SK-N-SH (cell line): ENCODE data around the genes SPINK8 and UCN2.

GRCh38 chr3:47522008-47522600, 8.6 kb upstream of the ELP6 start:
- RRBS = no CpG with 5 or more reads among the region's 8 CpGs
CAGE:
- cytosol, long polyA plus RNA = no peak
- long polyA plus RNA = no peak
- nucleus, long polyA plus RNA = no peak

DNA sequence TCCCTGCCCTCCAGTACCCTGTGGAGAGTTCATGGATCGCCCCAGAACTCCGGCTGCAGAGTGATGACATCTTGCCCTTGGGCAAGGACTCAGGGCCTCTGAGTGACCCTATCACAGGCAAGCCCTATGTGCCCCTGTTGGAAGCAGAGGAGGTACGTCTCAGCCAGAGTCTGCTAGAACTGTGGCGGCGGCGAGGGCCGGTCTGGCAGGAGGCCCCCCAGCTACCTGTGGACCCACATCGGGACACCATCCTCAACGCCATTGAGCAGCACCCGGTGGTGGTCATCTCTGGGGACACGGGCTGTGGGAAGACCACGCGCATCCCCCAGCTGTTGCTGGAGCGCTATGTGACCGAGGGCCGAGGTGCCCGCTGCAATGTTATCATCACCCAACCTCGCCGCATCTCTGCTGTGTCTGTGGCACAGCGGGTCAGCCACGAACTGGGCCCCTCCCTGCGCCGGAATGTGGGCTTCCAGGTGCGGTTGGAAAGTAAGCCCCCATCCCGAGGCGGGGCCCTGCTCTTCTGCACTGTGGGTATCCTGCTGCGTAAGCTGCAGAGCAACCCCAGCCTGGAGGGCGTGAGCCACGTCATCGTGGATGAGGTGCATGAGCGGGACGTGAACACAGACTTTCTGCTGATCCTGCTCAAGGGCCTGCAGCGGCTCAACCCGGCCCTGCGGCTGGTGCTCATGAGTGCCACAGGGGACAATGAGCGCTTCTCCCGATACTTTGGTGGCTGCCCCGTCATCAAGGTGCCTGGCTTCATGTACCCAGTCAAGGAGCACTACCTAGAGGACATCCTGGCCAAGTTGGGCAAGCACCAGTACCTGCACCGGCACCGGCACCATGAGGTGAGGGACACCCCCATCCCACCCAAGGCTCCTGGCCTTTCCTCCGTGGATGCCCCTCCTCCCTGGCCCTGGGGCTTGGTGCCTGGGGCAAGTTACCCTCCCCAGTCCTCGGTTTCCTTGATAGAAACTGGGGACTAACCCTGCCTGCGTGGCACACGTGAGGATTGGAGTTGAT, 43.5 kb downstream of the DHX30 start:
- RRBS = 97% methylated on average over 4 of the region's 44 CpGs
CAGE:
- cytosol, long polyA plus RNA = no peak
- long polyA plus RNA = no peak
- nucleus, long polyA plus RNA = no peak

DNA sequence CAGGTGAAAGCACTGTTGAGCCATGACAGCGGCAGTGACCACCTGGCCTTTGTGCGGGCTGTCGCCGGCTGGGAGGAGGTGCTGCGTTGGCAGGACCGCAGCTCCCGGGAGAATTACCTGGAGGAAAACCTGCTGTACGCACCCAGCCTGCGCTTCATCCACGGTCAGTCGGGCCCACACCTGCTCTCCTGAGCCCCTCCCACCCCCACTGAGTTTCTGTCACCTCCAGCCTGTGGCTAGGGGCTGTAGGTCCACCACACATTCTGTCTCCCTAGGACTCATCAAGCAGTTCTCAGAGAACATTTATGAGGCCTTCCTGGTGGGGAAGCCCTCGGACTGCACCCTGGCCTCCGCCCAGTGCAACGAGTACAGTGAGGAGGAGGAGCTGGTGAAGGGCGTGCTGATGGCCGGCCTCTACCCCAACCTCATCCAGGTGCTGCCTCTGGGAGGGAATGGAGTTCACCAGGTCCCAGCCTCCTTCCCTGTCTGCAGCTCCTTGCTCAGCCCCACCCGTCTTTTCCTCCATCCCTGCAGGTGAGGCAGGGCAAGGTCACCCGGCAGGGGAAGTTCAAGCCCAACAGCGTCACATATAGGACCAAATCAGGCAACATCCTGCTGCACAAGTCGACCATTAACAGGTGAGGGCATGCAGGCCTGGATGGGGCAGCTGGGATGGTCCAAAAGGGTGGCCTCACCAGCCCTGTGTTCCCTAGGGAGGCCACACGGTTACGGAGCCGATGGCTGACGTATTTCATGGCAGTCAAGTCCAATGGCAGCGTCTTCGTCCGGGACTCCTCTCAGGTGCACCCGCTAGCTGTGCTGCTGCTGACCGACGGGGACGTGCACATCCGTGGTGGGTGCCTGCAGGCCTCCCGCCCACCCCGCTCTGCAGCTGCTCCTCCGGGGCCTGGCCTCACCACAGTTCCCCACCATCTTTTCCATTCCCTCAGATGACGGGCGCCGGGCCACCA, 46.3 kb downstream of the DHX30 start:
- RRBS = 94% methylated on average over 12 of the region's 38 CpGs
CAGE:
- cytosol, long polyA plus RNA = no peak
- long polyA plus RNA = no peak
- nucleus, long polyA plus RNA = no peak

GRCh38 chr3:48034065-48034461, 17.8 kb upstream of the MAP4 start:
CAGE:
- cytosol, long polyA plus RNA = no peak
- long polyA plus RNA = no peak
- nucleus, long polyA plus RNA = no peak

DNA sequence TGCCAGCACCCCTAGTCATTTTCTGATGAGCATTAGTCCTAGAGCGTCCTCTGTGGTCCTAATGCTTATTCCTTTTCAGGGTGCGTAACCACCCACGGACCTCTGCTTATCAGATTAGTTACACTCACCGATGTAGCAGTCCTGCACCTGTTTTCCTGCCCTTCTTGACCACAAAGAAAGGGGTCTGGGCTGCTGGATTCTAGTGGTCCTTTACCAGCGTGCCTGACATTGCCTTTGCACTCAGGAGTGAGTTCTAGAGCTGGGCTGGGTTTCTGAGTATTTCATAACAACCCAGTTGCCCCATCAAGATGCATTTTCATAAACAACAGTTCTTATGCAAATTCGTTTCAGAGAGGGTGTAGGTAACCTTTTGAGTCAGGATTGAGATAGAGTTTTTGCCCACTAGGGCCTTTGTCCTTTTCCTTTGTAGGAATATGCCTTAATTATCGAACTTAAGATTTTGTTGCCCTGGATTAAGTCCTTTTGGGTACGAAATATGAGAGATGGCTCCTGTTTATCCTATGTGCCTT, at the start of gene SPINK8:
SPINK8 (minus strand) TSS at position 255 of the 530 bp plus-strand sequence.
- RRBS = no CpG with 5 or more reads among the region's 8 CpGs
CAGE:
- cytosol, long polyA plus RNA = no peak
- long polyA plus RNA = no peak
- nucleus, long polyA plus RNA = no peak

GRCh38 chr3:48428171-48429194, 1.4 kb downstream of the PLXNB1 start:
- RRBS = 0% methylated on average over 1 of the region's 46 CpGs
CAGE:
- cytosol, long polyA plus RNA = no peak
- long polyA plus RNA = no peak
- nucleus, long polyA plus RNA = no peak

DNA sequence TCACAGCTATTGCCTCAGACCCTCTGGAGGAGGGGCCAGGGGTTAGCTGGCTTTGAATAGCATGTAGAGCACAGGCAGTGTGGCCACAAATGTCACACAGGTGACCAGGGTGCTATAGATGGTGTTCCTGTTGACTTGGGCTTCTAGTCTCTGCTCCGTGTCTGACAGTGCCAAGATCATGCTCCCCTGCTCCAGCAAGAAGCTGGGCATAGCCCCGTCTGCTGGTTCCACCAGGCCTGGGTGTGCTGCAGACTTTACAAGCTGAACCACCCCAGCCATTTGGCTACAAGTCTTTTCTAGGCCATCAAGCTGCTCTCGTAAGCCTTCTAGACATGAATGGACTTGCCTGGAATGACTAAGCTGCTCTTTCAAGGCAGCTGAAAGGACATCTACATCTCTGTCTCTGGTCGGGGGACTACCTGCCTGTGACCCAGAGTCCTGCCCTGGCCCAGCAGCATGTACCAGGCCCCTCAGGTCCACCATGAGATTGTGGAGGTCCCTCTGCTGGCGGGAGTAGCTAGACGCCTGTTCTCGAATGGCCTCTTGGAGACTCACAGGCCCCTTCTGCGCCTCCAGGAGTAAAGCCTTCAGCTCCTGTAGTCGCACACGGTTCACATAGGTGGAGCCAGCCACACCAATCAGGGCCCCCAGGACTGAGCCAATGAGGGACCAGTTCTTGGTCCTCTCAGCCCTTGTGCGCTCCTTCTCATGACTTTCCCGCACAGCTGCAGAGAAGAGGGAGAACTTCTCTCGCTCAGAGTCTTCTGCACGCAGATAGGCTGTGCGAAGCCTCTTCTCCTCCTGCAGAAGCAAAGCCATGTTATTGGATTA, 2.7 kb upstream of the PLXNB1 start:
- RRBS = no CpG with 5 or more reads among the region's 15 CpGs
CAGE:
- cytosol, long polyA plus RNA = no peak
- long polyA plus RNA = no peak
- nucleus, long polyA plus RNA = no peak

- RRBS = no CpG with 5 or more reads among the region's 9 CpGs
CAGE:
- cytosol, long polyA plus RNA = no peak
- long polyA plus RNA = no peak
- nucleus, long polyA plus RNA = no peak
Observed at GRCh38 chr3:48503380-48503776, 596 bp downstream of the SHISA5 start.

GRCh38 chr3:48563355-48564598, at the start of gene UCN2:
Gene UCN2, minus strand, starts transcription at chr3:48563781.
- RRBS = no CpG with 5 or more reads among the region's 23 CpGs
CAGE:
- cytosol, long polyA plus RNA = start-site peak on the minus strand at chr3:48563774-48563875, 12 and 17 reads in 2 replicates
- long polyA plus RNA = no peak
- nucleus, long polyA plus RNA = no peak

DNA sequence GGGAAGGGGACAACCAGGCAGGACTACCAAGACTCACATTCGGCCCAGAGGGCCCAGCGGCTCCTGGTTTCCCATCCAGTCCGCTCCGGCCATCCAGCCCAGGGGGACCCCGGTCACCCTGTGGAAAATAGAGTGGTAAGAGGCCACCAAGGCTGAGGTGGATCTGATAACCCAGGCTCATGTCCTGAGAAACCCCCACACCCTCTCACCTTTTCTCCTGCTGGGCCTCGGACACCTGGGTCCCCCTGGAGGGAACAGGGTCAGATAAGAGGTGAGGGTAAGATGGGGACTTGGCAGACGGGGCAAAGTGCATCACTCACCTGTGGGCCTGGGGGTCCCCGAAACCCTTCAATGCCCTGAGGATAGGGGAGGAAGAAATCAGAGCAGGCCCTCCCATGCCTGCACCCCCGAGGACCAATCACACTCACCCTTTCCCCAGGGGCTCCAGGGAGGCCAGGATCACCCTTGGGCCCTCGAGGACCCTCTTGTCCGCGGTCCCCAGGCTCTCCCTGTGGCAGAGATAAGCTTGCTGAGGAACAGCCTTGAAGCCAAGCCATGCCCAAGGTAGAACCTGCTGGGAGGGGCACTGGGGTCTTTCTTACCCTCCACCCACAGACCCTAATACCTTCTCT, 15.7 kb upstream of the UCN2 start:
- RRBS = no CpG with 5 or more reads among the region's 12 CpGs
CAGE:
- cytosol, long polyA plus RNA = no peak
- long polyA plus RNA = no peak
- nucleus, long polyA plus RNA = no peak

DNA sequence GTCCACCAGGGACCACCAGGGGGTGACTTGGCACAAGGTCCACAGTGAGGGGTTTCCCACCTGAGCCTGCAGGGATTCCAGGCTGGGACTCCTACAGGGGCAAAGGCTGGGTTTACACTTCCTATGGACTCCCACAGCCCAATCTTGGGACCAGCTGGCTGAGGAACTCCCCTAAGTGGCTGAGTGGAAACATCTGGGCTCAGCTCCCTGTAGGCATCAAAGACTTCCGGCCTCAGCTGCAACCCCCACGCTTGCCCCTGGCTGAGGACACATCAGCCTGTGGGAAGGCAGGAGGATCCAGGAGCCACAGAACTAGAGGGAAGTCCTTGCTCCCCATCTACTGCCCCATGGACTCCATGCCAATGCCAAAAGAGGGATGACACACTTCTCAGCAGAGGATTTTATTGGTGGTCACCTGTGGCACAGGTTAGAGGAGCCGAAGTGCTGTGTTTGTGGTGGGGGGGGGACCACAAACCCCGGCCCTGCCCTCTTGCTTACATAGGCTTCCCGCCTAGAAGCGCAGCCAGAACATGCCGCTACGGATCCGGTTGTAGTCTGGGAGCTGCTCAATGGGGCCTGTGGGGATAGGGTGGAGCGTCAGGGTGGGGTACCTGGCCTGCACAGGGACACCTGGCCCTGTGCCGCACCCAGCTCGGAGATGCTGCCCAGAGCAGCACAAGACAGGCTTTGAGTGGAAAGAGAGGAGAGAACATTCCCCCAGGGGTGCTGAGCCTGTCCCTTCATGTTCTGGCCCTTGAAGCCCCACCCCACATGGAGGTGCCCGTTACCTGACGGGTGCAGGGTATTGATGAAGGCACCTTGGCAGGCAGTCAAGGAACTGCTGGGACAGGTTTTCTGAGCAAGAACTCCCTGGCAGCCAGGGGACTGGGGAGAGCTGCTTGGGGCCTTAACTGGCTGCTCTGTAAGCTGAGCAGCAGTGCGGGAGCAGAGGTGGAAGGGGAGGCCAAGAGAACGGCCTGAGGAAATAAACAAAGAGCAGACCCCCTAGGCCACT, 3.8 kb upstream of the COL7A1 start:
- RRBS = 83% methylated on average over 6 of the region's 16 CpGs
CAGE:
- cytosol, long polyA plus RNA = no peak
- long polyA plus RNA = no peak
- nucleus, long polyA plus RNA = no peak

DNA sequence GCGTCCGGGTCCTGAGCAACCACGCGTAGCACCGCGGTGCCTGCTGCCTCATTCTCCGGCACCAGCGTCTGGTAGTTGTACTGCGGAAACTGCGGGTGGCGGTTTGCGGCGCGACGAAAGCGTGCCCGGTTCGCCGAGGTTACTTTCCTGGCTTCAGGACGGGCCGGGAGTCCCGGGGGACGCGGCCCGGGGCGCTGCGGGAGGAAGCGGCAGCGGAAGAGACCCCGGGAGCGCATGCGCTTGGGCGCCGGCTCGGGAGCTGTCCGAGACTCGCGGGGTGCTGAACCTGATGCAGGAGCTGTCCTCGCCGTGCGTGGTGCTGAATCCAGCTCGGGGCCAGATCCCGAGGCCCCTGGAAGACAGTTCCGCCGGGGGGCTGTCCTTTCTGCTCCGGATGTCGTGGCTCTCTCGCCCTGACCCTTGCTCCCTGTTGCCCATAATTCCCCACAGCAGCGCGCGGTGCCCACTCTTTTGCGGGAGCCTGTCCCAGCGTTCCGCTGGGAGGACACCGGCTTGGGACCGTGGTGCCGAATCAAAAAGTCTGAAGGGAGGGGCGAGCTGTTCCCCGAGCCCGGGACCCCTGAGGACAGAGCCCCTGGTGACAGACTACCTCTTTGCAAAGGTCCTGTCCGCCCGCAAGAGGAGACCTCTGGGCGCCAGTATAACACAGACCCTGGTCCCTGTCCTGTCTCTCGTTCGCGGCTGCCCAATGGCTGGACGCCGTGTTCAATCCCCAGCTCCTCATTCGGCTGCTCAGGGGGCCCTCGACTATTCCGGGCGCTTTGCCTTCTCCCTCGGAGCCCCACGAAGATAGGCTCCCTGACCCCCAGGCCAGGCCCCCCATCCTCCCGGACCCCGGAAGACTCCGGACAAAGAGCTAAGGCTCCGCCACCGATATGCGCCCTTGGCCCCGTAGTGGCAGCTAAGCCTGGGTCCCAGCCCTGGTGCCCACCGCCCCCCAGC, 831 bp downstream of the CELSR3 start:
- RRBS = 76% methylated on average over 38 of the region's 82 CpGs
CAGE:
- cytosol, long polyA plus RNA = no peak
- long polyA plus RNA = no peak
- nucleus, long polyA plus RNA = no peak

- RRBS = no CpG with 5 or more reads among the region's 10 CpGs
CAGE:
- cytosol, long polyA plus RNA = no peak
- long polyA plus RNA = no peak
- nucleus, long polyA plus RNA = no peak
Observed at GRCh38 chr3:48688839-48689638, 3.3 kb upstream of the NCKIPSD start.

GRCh38 chr3:48919627-48920289, 1.1 kb downstream of the ARIH2 start:
- RRBS = no CpG with 5 or more reads among the region's 16 CpGs
CAGE:
- cytosol, long polyA plus RNA = no peak
- long polyA plus RNA = no peak
- nucleus, long polyA plus RNA = no peak

- RRBS = 2% methylated on average over 17 of the region's 59 CpGs
CAGE:
- cytosol, long polyA plus RNA = no peak
- long polyA plus RNA = no peak
- nucleus, long polyA plus RNA = no peak
Observed at GRCh38 chr3:49020143-49021154, 1.5 kb upstream of the NDUFAF3 start.

GRCh38 chr3:49024632-49025237, 2.8 kb downstream of the NDUFAF3 start:
- RRBS = no CpG with 5 or more reads among the region's 13 CpGs
CAGE:
- cytosol, long polyA plus RNA = no peak
- long polyA plus RNA = no peak
- nucleus, long polyA plus RNA = no peak

DNA sequence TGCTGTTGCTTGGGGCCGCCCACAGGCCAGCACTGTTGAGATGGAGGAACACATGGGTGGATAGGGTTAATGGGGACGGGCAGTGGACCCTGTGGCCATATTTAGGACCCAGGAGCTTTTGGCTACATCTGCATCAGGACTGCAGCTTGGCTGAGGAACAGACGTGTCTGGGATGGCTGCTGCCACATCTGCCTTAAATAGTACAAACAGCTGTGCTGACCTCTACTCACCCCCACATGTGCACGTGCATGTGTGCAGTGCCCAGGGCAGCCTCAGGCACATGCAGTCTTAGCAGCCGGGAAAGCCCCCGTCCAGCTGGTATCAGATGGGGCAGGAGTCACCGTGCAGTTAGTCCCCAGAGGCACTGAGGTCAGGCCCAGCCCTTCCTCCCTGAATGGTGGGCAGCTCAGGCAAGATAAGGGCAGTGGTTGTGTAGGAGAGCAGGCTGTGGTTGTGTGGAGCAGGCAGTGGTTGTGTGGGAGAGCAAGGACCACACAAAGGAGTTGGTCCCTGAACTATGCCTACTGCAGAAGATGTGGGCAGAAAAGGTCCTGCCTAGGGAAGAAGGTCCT, 3.4 kb downstream of the NDUFAF3 start:
- RRBS = no CpG with 5 or more reads among the region's 7 CpGs
CAGE:
- cytosol, long polyA plus RNA = no peak
- long polyA plus RNA = no peak
- nucleus, long polyA plus RNA = no peak

DNA sequence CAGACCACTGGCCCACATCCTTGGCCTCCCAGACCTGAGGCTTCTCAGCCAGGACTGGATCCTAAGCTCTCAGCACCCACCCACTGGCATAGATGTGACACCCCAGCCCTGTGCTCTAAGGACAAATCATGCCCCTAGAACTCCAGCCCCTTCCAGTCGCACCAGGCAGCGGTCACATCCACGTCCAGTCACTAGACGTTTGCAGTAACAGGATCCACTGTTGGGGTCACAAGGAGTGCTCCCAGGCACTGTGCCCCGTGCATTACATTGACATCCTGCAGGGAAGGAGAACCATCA, 3.5 kb downstream of the LAMB2 start:
- RRBS = no CpG with 5 or more reads among the region's 5 CpGs
CAGE:
- cytosol, long polyA plus RNA = no peak
- long polyA plus RNA = no peak
- nucleus, long polyA plus RNA = no peak

GRCh38 chr3:49217857-49218380, 18.6 kb downstream of the IHO1 start:
- RRBS = no CpG with 5 or more reads among the region's 5 CpGs
CAGE:
- cytosol, long polyA plus RNA = no peak
- long polyA plus RNA = no peak
- nucleus, long polyA plus RNA = no peak

DNA sequence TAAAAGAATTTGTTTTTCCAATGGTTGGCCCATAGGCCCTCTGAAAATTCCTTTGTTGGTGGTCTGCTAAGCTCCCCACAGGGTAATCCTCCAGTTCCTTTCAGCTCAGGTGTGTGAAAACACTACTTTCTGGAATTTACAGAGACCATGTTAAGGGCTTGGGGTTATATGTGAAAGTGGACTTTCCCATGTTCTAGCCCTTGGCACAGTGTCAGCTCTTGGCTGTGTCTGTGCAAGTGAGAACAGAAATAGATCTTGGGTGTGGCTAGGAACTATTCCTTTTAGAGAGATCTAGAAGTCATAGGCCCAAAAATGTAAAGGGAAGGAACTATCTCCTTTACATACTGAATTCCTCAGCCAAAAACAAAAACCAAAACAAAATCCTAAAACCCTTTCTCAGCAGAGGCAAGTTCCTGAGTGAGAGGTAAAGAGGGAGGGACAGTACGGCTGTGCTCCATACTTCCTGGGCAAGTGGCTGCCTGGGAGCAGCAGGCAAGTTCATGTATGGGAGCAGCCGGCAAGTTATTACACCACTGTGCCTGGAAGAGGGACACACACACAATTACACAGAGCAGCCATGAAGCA, 19.8 kb upstream of the C3orf62 start:
- RRBS = no CpG with 5 or more reads among the region's 2 CpGs
CAGE:
- cytosol, long polyA plus RNA = no peak
- long polyA plus RNA = no peak
- nucleus, long polyA plus RNA = no peak